Renal cortical epithelial cell (primary cell): Measurements from ENCODE around the genes SHLD2 and MINPP1.

DNA sequence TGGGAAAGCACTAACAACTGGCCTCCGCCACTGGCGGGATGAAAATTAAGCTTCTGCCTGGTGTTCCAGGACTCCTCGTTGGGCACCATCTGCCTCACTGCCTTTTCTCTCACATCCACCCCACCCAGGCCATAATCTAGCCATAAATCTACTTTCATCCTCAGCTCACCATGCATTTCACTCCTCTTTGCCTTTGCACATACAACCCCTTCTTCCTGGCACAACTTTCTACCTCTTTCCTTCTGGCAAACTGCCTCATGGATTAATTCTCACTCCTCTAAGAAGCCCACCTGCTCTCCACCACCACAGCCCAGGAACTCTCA, 3.9 kb downstream of the CDHR1 start:
- RRBS, result no CpG with 5 or more reads among the region's 3 CpGs

DNA sequence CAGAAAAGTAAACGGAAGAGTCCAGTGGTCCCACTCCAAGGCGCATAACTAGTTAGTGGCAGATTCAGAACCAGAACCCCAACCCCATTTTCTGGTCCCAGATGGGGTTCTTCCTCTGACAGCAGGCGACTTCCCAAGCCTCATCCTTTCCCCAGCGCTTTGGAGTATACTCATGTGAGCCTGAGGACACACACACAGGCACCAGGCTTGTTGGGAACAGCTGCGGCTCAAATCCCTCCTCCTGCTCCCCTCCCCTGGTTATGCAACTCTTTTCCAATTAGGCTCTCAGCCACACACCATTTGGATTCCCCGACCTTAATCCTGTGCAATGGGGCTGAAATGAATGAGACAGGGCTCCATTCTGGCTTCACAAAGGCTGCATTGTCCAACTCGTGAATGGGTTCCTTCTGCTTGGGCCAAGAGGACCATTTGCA, 323 bp upstream of the RGR start:
- RRBS, result no CpG with 5 or more reads among the region's 7 CpGs

GRCh38 chr10:84333921-84334645, 5.7 kb downstream of the CCSER2 start:
- RRBS, result no CpG with 5 or more reads among the region's 1 CpG

GRCh38 chr10:84335810-84336684, 7.7 kb downstream of the CCSER2 start:
- RRBS, result no CpG with 5 or more reads among the region's 2 CpGs

DNA sequence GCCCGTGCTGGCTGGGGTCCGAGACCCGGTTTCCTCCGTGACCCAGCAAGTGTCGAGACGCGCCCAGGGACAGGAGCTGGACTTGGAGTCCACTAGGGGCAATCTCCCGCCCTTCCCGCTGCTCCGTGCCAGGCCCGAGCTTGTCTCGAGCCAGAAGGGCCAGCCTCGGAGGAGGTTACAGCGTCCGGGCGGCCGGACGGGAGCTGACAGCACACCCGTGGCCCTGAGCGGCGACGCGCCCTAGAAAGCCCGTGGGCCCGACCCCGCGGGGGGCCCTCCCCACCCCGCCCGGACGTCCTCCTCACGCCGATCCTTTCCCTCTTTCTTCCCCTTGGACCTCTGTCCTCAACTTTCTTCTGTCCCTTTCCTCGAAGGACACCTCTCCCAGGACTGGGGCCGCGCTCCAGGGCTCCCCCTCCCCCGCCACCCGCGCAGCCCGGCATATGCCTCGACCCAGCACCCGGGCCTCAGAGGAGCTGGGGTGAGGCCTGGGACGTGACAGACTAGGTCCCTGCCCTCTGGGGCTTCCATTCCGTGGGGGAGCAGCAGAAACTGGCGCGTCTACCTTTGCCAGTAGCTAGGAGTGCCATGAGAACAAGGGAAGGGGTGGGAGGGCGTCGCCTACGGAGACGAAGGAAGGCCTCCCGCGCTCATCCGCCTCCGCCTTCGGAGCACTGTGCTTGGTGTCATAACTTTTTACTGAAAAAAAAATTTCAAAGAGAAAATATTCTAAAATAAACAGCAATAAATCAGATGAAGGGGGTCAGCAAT, 34.8 kb upstream of the GRID1 start:
- RRBS, result 0% methylated on average over 6 of the region's 54 CpGs

- RRBS, result no CpG with 5 or more reads among the region's 15 CpGs
Observed at GRCh38 chr10:86664538-86665631, 3.4 kb upstream of the LDB3 start.

DNA sequence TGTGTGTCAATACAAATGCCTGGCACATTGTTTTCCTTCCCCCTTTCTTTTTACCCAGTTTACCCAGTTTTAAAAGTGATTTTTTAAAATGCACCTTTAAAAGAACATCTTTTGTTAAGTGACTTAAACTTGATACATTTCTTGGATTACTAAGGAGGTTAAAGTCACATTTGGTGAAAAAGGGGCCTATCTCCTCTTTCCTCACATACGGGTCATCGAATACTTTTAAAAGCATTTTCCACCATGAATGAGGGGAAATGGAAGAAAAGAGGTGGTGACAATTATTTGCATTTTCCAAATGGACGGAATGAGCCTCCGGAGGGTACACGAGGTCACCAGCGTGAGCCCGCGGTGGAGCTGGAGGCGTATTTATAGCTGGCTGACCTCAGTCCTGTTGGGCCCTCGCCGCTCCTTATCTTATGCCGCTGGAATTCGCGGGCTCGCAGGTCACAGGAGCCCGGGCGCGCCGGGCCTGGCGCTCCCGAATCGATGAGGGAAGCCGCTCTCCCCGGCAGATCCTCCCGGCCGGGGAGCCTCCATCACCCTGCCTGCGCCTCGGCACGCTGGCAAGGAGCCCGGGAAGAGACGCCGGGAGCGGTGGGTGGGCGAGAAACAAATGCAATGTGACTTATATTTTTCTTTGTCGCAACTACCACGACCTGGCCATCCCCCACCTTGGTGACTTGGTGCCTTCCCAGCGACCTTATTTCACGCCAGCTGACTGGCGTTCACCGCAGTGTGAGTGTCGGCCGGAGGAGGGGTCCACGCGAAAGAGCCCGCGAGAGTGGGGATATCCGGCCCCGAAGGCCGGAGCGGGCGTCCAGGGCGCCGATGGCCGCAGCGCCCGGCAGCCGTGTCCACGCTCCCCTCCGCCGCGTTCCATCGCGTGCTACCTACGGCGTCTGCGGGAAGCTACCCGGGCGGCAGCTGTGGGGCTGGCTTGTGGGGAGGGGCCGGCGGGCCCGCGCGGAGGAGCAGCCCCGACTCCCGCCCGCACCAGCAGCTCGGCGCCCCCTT, 744 bp upstream of the BMPR1A start:
- RRBS, result 1% methylated on average over 42 of the region's 78 CpGs

DNA sequence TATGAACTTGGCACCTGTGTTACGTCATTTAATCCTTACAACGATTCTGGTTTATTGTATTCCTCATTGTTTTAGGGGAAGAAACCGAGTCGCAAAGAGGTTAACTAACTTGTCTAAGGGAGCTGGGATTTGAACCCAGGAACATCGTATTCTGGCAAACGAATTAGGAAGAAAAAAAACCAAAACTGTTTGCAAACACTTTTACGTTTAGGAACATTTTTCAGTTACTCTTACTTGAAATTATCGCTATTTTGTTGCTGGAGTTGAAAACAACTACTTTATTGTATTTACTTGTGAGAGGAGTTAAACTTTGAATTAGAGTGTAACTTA, 1.3 kb downstream of the BMPR1A start:
- RRBS, result no CpG with 5 or more reads among the region's 8 CpGs

DNA sequence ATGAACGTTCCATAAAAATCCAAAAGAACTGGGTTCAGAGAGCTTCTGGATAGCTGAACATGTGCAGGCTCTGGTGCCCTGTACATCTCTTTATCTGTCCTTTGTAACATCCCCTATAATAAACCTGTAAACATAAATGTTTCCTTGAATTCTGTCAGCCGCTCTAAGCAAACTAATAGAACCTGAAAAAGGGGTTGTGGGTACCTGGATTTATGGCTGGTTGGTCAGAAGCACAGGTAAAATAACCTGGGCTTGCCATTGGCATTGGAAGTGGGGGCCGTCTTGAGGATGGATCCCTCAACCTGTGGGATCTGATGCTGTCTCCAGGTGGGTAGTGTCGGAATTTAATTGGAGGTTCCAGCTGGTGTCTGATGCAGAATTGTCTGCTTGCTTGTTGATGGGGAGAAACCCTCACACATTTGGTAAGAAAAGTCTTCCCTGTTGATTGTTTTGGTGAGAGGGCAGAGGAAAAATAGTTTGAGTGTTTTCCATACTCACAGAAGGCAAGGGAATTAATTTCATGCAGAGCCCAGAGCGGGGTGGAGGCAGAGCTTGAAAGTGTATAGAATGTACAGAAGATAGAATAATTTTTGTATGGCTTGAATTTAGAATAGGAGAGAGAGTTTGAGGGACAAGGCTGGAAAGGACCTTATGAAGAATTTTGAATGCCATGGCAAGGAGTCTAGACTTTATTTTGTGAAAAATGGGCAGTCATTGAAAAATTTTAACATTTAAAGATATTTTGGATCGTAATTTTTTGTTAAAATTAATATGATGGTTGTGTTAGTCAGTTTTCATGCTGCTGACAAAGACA, 85.7 kb downstream of the BMPR1A start:
- RRBS, result no CpG with 5 or more reads among the region's 6 CpGs

- RRBS, result no CpG with 5 or more reads among the region's 7 CpGs
Observed at GRCh38 chr10:86862068-86862837, 95.2 kb downstream of the MMRN2 start.

DNA sequence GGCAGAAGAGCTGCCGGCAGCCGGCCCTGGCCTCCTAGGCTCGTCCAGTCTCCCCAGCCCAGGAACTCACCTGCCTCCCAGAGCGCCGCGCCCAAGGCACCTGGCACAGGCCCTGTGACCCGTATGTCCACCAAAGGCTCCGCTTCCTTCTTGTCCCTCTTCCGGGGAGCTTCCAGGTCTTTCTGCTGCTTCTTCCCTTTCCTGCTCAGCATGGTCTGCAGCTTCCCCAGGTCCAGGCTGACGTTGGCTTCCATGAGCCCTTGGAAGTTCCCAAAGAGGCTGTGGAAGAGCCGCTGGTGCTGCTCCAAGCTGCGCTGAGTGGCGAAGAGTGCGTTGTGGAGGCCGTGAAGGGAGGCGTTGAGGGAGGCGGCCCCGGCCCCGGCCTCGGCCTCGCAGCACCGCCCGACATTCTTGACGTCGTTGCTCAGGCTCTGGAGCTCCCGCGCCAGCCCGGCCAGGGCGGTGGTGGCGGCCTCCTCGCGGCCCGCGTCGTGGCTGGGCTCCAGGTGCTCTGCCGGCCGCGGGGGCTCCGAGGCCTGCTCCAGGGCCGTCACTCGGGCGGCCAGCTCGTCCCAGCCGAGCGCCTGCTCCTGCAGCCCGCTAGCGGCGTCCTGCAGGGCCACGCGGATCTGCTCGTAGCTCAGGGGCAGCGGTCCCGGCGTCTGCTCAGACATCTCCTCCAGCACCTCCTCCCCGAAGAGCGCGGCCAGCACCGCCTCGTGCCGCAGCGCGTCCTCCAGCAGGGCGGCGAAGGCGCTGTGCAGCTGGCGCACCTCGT, 15.0 kb downstream of the MMRN2 start:
- RRBS, result 21% methylated on average over 17 of the region's 67 CpGs

- RRBS, result no CpG with 5 or more reads among the region's 20 CpGs
Observed at GRCh38 chr10:86965872-86967076, 2.0 kb upstream of the ADIRF start.

DNA sequence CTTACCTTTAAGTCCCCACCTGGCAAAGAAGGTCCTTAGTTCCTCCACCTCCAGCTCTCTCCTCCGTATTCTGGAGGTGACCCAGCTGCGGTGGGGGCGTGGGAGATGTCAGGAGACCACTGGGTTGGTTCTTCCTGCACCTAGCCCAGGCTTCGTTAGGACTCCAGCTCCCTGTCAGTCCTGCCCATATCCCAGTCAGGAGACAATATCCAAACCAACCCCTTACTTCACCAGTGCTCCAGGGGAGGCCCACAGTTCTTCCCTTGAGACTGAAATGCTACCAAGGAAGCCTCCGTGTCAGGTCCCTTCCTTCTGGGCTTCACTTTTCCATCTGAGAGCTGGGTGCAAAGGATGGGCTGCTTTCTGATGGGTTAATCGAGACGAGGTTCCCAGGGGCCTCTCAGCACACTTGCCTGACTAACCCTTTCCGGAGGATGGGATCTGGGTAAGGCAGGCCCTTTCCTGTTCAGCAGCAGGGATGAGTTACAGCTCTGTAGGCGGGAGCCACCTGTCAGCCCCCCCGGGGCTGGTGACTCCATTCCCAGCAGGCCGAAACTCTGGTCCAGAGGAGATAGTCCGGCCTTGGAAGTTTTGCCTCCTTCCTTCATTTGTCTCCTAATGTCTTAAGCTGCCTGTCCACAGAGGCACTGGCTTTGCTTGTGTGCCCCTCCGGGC, 892 bp downstream of the ADIRF start:
- RRBS, result 31% methylated on average over 6 of the region's 13 CpGs

DNA sequence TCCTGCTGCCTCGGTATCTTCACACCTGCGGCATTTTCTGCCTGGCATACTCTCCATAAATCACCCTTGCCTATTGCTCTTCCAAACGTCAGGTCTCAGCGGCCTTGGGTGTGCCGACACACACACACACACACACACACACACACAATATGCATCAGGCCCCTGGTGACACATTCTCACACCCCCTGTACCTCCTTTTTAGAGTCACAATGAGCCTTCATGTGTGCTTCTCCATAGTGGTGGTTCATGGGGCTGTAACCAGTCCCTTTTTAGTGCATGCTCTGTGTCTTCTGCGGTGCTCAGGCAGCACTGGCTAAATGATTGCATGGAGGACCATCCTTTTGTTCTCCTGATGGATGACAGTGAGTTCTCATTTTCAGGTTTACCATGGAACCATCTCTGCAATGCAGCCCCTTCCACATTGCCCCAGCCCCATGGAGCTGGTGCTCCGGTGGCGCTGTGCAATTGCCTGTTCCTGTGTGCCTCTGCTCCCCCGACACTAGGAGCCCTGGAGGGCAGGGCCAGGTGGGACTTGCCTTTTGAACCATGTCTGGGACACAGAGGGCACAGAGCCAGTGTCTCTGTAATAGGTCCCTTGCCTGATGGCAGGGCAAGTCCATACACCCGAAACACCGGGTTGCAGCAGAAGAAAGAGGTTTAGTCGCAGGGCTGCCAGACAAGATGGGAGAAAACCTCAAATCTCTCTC, 4.6 kb downstream of the ADIRF start:
- RRBS, result no CpG with 5 or more reads among the region's 12 CpGs

- RRBS, result no CpG with 5 or more reads among the region's 13 CpGs
Observed at GRCh38 chr10:87092317-87093353, 2.0 kb downstream of the GLUD1 start.

GRCh38 chr10:87094972-87096059, at the start of gene SHLD2:
Gene SHLD2, plus strand, starts transcription at chr10:87095206.
- RRBS, result under 1% methylated on average over 20 of the region's 103 CpGs

GRCh38 chr10:87504645-87504996, at the start of gene MINPP1:
Gene MINPP1, plus strand, starts transcription at chr10:87504893.
- RRBS, result 2% methylated on average over 32 of the region's 41 CpGs

DNA sequence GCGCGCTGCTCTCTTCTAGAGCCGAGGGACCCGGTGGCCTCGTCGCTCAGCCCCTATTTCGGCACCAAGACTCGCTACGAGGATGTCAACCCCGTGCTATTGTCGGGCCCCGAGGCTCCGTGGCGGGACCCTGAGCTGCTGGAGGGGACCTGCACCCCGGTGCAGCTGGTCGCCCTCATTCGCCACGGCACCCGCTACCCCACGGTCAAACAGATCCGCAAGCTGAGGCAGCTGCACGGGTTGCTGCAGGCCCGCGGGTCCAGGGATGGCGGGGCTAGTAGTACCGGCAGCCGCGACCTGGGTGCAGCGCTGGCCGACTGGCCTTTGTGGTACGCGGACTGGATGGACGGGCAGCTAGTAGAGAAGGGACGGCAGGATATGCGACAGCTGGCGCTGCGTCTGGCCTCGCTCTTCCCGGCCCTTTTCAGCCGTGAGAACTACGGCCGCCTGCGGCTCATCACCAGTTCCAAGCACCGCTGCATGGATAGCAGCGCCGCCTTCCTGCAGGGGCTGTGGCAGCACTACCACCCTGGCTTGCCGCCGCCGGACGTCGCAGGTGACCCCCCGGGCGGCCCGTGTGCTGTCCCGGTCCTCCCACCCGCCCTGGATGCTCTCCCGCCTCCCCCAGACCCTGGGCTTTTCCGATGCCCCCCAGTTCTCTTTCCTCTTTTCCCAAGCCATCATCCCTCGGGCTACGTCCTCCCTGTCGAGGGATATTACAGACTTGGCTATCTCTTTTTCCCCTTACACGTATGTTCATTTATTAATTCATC, 490 bp downstream of the MINPP1 start:
- RRBS, result 1% methylated on average over 4 of the region's 62 CpGs

- RRBS, result no CpG with 5 or more reads among the region's 3 CpGs
Observed at GRCh38 chr10:87585598-87586201, 74.0 kb upstream of the PAPSS2 start.

DNA sequence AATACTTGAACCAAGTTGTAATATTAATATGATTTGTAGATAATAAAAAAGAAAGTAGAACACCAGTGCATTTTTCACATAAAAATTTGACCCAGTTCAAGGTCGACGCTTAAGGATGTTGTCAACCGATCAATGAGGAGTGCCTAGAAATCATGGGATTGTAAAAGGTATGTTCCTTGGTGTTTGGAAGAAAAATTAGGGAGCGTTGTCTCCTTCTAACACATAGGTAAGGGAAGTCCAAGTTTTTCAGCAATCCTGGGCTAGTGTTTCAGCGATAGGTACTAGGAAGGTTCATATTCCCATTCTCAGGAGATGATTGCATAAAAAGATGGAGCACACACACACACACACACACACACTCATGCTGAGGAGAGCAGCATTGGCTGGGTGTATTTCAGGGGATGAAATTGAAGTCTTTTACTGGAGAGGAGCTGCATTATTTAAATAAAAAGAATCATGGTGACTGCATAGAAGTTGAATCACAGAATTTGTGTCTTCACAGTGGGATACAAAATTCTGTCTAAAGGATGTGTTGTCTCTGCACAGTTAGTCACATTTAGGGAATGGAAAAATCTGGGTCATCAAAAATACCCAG, 10.7 kb downstream of the PAPSS2 start:
- RRBS, result no CpG with 5 or more reads among the region's 5 CpGs